Gastrocnemius medialis (tissue), 3 donors: ENCODE measurements around the genes GALNT3, STK39 and SPC25.

DNA sequence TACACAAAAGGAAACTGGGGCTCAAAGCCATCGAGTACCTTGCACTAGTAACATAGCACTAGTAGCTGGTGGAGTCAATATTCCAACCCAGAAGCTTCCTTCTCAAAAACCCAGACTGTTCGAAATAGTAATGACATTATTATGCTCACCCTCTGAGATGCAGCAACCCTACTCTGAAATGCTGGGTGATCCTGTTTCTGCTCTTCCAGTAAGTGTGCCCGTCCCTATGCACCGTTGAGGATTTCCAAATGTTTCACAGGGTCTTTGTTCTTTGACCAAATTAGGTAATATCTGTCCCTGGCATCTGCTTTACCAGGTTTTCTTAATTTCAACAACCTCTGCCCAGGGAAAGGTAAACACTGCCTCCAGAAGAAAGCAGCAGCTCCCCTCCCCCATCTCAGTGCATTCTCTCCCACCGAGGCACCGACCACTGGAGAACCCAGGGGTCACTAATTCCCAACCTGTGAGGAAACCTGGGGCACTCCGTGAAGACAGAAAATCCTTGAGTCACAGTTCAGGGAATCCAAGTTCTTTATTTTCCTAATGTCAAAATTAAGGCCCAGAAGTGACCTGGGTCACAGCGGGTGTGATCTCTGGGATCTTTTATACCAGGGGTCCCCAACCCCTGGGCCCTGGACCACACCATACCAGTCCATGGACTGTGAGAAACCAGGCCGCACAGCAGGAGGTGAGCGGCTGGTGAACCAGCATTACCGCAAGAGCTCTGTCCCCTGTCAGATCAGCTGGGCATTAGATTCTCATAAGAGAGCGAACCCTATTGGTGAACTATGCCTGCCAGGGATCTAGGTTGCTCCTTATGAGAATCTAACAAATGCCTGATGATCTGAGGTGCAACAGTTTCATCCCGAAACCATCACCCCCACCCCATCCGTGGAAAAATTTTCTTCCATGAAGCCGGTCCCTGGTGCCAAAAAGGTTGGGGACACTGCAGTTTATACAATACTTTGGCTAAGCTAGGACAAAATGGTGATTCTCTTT, 1.2 kb upstream of the GRB14 start:
- PRO-cap: no peak
- RAMPAGE, long total RNA, 3 experiments: no peak in any of the 3 experiments

DNA sequence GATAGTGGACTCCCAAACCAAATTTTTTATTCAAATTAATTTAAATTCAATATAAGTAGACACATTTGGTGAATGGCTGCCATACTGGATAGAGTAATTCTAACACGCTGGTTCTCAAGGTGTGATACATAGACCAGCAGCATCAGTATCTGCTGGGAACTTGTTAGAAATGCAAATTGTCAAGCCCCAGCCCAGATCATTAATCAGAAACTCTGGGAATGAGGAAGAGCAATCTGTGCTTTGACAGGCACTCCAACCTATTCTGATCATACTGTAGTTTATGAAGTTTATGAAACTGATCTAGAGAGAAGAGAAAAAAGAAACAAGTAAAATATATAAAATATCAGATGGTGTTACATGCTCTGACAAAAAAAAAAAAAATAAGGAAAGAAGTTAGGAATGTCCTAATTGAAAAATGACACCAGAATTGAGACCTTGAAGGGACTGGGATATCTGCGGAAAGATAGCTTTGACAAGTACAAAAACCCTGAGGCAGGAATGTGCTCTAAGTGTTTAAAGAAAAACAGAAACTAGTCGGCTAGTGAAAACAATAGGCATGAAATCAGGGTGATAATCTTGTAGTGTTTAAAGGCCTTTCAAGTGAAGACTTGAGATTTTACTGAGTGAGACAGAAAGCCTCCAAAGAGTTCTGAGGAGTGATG, 107.6 kb downstream of the COBLL1 start:
- PRO-cap: no peak
- RAMPAGE, long total RNA, 3 experiments: no peak in any of the 3 experiments

GRCh38 chr2:164779145-164779864, 62.3 kb downstream of the COBLL1 start:
- PRO-cap: unidirectional peak, plus-strand start at chr2:164779626
- RAMPAGE, long total RNA, 3 experiments: no peak in any of the 3 experiments

DNA sequence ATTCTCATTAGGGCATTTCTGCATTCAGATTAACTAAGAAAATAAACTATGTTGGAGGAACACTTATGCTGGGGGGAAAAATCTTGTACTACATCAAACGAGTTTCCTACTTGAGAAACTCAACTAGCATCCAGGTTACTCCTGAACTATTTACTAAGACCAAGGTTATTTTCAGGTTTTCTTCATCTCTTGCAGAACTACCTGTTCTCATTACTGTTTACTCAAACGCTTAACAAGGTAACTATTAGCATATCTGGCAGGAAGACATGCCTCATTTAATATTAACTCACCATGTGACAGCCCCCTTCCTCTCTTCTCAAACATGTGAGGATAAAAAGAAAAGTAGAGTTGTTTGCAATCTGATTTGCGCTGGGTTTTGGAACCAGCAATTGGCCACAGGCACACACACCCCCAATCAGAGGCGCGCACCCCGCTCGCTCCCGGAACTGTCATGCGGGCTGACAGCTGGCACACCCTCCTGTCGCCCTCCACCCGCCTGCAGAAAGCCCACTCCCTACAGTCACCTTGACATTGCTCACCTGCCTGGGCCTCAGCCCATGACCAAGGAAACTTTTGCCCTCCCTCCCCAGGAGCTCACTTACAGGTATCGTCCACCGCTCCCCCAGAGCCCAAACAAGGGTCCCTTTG, 1.3 kb downstream of the COBLL1 start:
- PRO-cap: no peak
- RAMPAGE, long total RNA, 3 experiments: no peak in any of the 3 experiments

- PRO-cap: no peak
- RAMPAGE, long total RNA, 3 experiments: no peak in any of the 3 experiments
These were observed 40.5 kb upstream of the COBLL1 start for GRCh38 chr2:164882120-164882544.

GRCh38 chr2:165793697-165794466, at the start of gene GALNT3:
TSS of gene GALNT3 (minus strand) at chr2:165794247.
- PRO-cap: no peak
- RAMPAGE, long total RNA, 3 experiments: no peak in any of the 3 experiments

DNA sequence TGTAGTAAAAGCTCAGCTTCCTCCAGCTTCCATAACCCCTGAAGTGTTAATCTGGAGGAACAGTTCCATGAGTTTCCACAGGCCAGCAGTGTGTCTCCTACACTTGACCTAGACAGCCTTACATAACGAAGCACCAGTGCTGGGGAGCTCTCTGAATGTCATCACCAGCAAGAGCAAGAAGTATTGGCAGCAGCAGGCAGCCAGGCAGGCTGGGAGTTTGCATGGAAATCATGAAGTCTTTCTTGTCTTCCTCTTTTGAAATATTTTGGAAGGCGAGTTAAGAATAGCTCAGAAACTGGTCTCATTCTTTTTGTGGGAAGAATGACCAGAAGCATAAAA, 21.2 kb upstream of the SCN1A start:
- PRO-cap: no peak
- RAMPAGE, long total RNA, 3 experiments: no peak in any of the 3 experiments

DNA sequence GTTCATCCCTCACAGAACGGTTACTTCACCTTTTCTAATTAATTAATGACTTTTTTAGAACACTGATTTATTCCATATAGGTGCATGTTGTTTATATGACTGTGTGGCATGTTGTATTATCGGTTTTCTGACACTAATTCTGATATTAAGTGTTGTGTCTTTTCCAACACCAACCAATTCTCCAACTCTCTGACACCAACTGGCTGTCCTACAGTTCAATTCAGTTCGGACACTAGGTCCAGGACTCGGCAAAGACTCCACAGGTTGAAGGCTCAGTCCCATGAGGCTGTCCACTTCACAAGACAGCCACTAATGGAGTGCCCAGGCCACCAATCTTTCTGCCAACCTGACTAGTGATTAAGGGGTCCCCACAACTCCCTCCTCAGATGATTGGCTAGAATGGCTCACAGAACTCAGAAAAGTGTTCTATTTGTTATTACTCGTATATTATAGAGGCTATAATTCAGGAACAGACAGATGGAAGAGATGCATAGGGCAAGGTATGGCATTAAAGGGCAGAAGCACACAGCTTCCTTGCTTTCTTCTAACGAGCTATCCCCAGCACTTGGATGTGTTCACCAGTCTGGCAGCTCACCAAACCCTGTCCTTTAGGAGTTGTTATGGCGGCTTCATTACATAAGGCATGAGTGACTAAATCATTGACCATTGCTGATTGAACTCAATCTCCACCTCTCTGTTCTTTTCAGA, 103.1 kb upstream of the B3GALT1 start:
- PRO-cap: no peak
- RAMPAGE, long total RNA, 3 experiments: no peak in any of the 3 experiments

GRCh38 chr2:167375641-167375903, 82.8 kb downstream of the B3GALT1 start:
- PRO-cap: no peak
- RAMPAGE, long total RNA, 3 experiments: no peak in any of the 3 experiments

- PRO-cap: no peak
- RAMPAGE, long total RNA, 3 experiments: no peak in any of the 3 experiments
These were observed 160.4 kb downstream of the STK39 start for GRCh38 chr2:168086815-168087539.

- PRO-cap: no peak
- RAMPAGE, long total RNA, 3 experiments: no peak in any of the 3 experiments
These were observed 30.7 kb downstream of the STK39 start for GRCh38 chr2:168216531-168217187.

DNA sequence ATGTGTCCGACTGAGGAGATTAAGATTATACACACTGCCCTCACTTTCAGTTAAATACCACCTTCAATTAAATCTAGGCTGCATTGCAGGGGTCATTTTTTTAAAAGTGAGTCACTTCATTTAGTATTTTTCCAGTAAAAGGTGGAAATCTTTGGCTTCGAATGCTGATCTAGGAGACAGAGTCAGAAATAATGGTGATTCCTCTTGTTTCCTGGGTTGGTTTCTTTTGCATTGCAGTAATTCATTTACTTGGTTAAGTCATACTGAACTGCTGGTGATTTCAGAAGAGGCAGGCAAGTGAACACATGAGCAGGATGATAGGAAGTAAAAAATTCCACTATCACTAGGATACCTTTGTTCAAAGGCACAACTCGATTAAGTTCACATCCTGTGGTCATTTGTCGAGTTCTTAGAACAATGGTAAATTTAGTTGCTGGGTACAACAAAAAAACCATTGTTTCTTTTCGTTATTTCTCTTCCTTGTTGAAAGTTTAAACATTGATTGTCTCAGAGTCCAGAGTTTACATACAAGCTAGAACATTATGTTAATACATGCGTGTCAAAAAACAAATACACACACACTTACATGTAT, 26.5 kb downstream of the STK39 start:
- PRO-cap: no peak
- RAMPAGE, long total RNA, 3 experiments: no peak in any of the 3 experiments

DNA sequence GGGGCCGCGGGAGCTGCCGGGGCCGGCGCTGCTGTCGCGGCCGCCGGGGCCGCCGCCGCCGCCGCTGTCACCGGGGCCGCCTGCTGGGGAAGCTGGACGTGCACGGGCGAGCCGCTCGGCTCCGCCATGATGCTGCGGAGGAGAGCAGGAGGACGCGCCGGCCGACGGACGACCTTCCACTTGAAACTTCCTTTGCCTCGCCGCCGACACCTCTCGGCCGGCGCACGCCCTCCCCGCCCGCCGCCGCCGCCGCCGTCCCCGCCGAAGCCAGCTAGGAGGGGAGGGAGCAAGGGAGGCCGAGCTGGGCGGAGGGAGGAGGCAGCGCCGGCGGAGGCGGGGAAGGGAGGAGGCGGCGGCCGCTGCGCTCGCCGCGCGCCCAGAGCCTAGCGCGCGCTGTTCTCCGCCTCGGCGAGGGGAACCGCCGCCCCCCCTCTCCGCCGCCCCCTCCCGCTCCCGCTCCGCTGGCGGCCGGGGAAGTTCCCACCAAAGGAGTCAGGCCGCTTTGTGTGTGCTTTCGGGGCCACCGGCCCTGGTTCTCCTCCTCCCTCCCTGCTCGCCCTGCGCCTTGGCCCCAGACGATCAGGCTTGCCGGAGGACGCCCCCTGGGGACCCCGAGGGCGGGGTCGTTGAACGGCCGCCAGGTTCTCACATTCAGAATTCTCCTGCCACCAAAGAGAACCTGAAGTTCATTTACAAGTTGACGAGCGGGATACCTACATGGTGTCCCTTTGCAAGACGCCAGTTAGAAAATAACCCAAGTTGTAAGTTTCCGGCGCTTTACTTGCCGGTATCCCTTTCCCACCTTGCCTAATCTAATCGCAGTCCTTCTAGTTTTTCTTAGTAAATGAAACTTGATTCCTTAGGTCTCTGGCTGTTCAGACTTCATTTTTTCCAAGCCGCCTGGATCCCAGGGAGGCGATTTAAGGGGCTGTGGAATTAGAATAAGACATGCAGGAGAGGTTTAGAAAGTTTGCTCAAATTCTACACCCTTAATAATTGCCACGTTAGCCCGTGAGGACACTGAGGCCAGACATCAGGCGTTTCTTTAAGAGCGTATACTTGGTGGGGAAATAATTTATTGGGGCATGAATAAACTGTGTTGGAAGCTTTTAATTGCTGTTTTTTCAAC, at the start of gene STK39:
TSS of gene STK39 (minus strand) at position 288 of the 1,129 bp plus-strand sequence.
- PRO-cap: bidirectional peak, plus-strand start at position 347 of the sequence, minus-strand start at position 181 of the sequence
- RAMPAGE, long total RNA, 3 experiments: no peak in any of the 3 experiments

DNA sequence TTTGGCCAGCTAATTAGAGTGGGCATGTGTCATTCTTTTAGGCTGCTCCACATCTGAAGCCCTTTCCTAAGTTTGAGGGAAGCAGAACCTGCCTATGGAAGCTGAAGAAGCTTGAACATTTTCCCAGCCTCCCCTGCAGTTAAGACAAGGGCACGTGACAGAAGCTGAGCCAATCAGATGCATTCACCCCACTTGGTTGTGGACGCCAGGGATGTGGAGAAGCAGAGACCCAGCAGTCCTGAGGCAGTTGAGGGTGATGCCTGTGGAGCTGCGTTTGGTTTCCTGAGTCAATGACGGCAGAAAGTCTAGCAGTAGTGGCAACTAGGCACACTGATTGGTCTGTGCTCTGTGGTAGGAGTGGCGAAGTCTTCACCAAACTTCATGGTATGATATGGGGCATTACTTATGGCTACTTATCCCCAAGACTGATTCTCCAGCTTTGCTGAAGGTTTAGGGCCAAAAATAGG, 26.0 kb upstream of the CERS6 start:
- PRO-cap: no peak
- RAMPAGE, long total RNA, 3 experiments: no peak in any of the 3 experiments

GRCh38 chr2:168493180-168493728, 37.2 kb downstream of the CERS6 start:
- PRO-cap: no peak
- RAMPAGE, long total RNA, 3 experiments: no peak in any of the 3 experiments

DNA sequence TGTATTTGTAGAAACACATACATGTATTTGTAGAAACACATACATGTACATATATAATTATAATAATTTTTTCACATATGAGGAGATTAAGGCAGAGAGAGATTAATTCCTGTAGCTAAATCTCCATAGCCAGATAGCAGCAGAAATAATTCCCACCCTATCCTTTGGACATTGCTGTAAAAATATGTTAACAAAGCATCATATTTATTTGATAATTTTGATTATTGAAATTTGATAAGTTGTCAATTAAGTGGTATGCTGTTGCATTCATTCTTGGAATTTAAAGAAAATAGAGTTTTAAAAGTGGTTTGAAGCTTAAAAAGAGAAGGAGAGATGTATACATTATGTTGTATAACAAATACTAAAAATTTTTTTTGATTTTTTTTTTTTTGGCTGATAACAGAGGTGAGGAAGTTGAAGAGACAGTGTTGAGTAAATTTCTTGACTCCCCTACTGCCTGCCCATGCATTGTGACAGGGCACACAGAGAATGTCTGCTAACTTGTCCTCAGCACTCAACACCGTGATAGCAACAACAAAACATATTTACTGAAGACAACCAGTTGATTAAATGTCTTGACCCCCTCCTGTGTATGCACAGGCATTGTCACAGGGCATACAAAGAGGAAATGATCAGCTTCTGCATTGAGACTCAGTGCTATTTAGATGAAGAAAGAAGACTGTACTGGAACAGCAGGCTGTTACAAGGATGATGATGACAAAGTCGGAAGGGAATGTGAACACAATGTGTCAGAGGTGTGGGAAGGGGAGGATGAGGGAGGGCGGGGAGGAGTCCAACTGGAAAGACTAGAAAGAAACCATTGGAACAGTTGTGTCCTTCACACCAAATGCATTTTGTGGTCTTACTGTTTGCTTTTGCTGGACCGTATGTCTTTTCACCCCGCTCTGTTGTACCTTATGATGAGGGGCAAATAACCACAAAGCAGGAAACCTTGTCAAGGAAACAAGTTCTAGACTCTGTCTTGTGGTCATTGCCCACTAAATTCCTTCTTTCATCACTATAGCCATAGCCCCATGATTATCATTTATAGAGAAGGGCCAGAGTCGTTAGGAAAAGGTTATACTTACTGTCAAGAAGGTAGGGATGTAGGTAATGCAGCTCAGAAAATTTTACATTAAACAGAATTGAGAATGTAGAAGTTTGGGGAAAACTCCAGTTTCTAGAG, 89.5 kb downstream of the CERS6 start:
- PRO-cap: no peak
- RAMPAGE, long total RNA, 3 experiments: no peak in any of the 3 experiments

GRCh38 chr2:168560597-168561538, 104.8 kb downstream of the CERS6 start:
- PRO-cap: no peak
- RAMPAGE, long total RNA, 3 experiments: start-site peak on the plus strand in 1 of 3 experiments, at chr2:168561032-168561198 at its widest, 28 reads per replicate

GRCh38 chr2:168890047-168890883, at the start of gene SPC25:
TSS of gene SPC25 (minus strand) at chr2:168890430.
- PRO-cap: no peak
- RAMPAGE, long total RNA, 3 experiments: no peak in any of the 3 experiments

DNA sequence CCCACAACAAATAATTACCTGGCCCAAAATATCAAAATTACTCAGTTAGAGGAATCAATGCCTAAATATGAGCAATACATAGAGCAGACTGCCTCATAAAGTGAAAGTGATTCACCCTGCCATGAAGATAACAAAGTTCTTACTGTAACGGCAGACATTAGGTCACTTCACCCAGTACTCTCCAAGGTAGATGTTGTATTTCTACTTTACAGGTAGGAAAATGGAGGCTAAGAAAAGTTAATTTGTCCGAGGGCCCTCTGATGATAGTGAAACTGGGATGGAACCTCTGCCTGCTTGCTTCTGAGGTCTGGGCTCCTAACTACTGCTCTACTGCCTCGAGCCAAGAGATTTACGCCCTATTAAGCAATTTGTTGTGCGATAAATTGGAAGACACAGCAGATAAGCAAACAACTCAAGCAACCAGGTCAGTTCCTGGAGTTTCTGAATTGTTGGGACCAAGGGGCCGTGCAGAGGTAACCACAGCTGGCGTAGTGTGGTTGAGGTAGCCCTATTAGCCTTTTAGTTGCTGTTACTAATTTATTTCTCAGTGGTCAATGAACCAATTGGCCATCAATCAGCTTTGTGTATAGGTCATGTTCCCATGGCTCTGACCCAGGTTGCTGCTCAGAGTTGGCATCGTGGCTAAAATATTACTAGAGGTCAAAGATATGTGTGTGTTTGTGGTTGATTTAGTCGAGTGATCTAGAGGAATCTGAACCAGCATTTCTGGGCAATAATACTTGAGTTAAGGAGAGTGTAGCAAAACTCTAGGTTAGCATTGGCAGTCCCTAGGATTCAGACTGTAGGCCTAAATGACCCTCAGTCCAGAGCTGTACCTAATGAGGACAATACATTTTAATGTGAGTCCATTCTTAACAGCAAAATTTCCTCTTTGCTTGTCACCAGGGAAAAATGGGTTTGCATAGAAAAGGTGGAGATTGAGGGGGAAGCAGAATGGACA, 5.0 kb downstream of the DHRS9 start:
- PRO-cap: no peak
- RAMPAGE, long total RNA, 3 experiments: no peak in any of the 3 experiments

DNA sequence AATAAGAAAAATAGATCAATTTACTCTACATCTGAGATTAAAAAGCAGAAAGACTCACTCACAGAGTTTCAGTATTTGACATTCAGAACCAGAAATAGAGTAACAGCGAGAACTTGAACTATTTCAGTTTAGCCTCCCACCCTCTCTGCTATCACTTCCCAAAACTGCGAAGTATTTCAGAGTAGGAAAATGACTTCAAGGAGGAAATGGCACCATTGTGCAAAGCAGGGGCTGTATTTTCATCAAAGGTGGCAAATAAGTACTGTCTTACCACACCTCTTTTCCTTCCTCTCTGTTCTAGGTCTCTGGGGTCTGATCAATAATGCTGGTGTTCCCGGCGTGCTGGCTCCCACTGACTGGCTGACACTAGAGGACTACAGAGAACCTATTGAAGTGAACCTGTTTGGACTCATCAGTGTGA, 13.7 kb downstream of the DHRS9 start:
- PRO-cap: no peak
- RAMPAGE, long total RNA, 3 experiments: no peak in any of the 3 experiments